ENCODE data around the gene MIER2.

DNA sequence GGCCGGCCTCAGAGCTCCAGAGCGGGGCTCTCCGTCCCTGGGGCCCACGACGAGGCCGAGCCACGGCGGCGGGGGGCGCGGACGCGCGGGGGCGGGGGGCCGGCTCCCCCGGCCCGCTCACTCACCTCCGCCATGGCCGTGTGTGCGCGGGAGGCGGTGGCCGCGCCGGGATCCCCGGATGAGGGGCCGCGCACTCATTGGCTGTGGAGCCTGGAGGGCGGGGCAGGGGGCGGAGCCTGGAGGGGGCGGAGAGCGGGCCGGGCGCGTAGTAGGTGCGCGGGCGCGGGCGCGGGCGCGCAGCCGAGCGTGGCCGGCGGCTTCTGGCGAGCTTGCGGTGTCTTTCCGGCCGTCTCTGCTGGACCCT is at the start of gene MIER2:
MIER2 (minus strand) TSS at position 148 of the 364 bp plus-strand sequence.
- PRO-cap: bidirectional peak, plus-strand start at position 271 of the sequence, minus-strand start at position 144 of the sequence
- RAMPAGE, long total RNA, 2 experiments: start-site peak on the minus strand in 1 of 2 experiments, centred at position 159 of the sequence, 62 reads per replicate

DNA sequence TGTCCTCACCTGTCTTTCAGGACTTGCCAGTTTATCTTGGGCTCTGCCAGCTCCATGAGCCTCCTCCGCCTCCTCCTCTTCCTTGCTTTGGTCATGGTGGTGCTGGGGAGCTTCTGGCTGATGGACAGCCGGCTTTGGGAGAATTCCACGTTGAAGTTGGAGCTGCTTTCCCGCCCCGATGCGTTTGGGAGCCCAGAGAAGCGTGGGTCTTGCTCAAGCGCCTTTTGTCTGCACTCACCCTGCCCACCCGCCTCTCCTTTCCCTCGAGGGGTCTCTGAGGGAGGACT is 1.6 kb downstream of the THEG start:
- PRO-cap: no peak
- RAMPAGE, long total RNA, 2 experiments: no peak in any of the 2 experiments

DNA sequence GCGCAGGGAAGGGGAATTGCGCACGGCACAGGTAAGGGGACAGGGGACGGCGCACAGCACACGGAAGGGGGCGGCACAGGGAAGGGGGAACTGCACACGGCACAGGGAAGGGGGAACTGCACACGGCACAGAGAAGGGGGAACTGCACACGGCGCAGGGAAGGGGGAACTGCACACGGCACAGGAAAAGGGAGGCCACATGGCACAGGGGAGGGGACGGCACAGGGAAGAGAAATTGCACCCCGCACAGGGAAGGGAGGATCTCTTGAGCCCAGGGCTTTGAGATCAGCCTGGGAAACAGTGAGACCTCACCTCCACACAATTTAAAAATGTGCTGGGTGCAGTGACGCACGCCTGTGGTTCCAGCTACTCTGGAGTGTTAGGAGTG is 18.8 kb upstream of the C2CD4C start:
- PRO-cap: no peak
- RAMPAGE, long total RNA, 2 experiments: no peak in any of the 2 experiments

- PRO-cap: no peak
- RAMPAGE, long total RNA, 2 experiments: no peak in any of the 2 experiments
Measured at GRCh38 chr19:518789-519542, 11.7 kb downstream of the TPGS1 start.

DNA sequence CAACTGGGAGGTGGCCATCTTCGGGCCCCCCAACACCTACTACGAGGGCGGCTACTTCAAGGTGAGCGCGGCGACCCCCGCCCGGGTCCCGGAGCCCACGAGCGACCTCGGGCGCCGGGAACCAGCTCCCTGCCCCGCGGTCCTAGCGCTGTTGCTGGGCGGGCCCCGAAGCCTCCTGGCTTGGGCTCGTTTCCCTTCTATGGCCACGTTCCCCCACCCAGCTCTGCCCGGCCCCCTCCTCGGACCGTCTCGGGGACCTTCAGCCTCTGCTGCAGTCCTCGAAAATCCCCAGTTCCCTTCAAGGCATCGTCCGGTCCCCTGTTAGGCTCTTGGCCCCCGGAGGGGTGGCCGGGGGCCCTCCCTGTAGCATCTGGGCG is 476 bp downstream of the CDC34 start:
- PRO-cap: no peak
- RAMPAGE, long total RNA, 2 experiments: no peak in any of the 2 experiments

GRCh38 chr19:536352-537178 is 5.0 kb downstream of the CDC34 start:
- PRO-cap: no peak
- RAMPAGE, long total RNA, 2 experiments: no peak in any of the 2 experiments

DNA sequence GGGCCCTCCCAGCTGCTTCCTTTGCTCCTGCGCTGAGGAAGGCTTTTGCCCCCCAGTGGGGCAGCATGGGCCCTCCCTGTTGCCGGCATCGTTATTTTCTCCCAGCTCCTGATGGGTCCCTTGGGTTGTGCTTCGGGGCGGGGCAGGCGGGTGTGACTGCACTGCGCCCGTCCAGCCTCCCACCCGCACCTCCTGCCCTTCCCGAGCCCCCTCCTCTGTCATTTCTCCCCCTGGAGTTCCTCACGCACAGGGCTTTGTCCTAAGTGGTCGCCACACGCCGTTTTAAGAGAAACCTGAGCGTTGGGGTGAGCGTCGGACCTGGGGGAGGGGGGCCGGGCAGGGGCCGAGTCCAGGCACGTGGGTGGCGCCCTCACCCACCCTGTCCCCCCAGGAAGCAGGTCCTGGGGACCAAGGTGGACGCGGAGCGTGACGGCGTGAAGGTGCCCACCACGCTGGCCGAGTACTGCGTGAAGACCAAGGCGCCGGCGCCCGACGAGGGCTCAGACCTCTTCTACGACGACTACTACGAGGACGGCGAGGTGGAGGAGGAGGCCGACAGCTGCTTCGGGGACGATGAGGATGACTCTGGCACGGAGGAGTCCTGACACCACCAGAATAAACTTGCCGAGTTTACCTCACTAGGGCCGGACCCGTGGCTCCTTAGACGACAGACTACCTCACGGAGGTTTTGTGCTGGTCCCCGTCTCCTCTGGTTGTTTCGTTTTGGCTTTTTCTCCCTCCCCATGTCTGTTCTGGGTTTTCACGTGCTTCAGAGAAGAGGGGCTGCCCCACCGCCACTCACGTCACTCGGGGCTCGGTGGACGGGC is 2.7 kb upstream of the GZMM start:
- PRO-cap: no peak
- RAMPAGE, long total RNA, 2 experiments: no peak in any of the 2 experiments

- PRO-cap: no peak
- RAMPAGE, long total RNA, 2 experiments: no peak in any of the 2 experiments
Measured at GRCh38 chr19:590290-590694, 611 bp downstream of the HCN2 start.

GRCh38 chr19:623740-624195 is 9.6 kb downstream of the POLRMT start:
- PRO-cap: no peak
- RAMPAGE, long total RNA, 2 experiments: no peak in any of the 2 experiments

DNA sequence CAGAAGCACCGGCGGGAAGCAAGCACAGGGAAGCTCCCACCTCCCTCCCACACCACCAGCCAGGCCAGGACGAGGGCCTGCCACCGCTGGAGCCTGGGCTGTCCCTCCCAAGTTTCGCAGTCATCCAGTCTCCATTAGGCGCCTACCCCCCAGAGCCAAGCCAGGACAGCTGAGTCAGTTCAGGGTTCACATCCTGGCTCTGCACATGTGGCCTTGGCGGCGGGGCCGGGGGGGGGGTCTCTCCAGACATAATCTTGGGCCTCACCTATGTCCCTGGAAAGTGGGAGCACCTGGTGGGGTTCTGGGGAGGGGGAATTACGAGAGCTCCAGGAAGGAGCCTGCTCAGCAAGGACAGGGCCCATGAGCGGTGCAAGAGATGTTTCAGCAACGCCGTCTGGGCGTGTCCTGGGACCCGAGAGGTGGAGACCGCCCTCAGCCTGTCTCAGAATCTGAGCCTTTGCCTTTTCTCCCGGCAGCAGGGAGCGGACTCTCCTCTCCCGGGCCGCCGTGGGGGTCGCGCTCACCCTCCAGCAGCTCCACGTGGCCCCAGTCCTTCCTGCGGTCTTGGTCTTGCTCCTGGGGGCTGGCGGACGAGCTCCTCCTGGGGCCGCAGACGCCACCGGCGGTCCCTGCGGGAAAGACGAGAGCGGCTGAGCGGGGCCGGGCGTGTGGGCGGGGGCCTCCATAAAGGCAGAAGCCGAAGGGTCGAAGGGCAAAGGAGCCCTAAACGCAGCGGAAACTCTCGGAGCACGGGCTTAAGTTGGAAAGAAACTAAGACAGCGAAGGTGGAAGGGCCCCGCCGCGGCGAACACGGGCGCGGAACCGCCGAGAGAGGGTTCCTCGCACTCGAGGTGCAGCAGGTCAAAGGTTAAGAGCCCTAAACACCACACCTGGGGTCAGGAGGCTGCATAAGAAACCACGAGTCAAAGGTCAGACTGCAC is 757 bp downstream of the POLRMT start:
- PRO-cap: no peak
- RAMPAGE, long total RNA, 2 experiments: no peak in any of the 2 experiments

- PRO-cap: no peak
- RAMPAGE, long total RNA, 2 experiments: no peak in any of the 2 experiments
Measured at GRCh38 chr19:647947-648614, 8.4 kb downstream of the FGF22 start.

DNA sequence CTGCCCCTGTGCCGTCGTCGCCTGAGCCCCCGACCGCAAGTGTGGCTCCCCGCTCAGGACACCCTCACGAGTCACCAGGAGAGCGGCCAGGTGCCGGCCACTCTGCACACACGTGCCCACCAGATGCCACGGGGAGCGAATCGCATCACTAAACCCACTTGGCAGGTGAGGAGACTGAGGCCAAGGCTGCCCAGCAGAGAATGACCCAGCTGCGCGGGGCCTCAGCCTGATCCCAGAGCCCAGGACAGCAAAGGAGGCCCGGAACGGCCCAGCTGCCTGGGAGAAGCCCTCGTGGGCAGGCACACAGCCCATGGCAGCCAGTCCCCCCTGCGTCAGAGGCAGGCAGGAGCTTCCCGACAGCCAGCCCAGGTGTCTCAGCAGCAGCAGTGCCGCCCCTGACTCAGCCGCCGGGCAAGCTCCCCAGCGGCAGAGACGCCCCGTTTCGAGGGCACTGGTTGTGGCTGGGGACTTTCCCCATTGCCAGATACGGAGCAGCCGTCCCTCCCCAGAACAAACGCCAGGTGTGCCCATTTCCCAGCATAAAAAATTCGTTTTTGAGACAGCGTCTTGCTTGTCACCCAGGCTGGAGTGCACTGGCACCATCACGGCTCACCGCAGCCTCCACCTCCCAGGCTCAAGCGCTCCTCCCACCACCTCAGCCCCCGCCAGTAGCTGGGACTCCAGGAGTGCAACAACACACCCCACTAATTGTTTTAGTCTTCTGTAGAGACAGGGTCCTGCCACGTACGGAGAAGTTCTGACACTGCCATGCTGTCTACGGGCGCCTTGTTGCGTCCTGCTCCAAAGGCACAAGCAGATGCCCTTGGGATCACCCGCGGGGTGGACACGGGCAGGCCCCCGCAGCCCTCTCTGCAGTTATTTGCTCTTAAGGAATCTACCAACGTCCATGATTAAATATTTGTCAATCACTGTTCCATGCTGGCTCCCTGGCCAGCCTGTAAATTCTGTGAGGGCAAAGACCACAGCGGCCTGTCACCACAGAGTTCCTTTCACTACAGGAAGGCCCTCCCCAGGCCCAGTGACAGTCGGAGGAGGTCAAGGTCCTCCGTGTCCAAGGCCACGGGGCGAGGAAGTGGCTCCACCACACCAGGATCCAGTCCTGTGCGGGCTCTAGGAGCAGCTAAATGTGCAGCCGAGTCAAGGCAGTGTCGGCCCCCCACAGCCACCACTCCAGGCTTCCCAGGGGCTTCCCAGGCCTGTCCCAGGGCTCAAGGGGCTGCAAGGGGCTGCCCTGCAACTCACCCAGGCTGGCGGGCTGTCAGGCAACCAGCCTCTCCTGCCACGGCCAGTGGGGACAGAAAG is 2.5 kb downstream of the RNF126 start:
- PRO-cap: no peak
- RAMPAGE, long total RNA, 2 experiments: no peak in any of the 2 experiments

- PRO-cap: no peak
- RAMPAGE, long total RNA, 2 experiments: no peak in any of the 2 experiments
Measured at GRCh38 chr19:664786-665489, 1.9 kb upstream of the RNF126 start.

DNA sequence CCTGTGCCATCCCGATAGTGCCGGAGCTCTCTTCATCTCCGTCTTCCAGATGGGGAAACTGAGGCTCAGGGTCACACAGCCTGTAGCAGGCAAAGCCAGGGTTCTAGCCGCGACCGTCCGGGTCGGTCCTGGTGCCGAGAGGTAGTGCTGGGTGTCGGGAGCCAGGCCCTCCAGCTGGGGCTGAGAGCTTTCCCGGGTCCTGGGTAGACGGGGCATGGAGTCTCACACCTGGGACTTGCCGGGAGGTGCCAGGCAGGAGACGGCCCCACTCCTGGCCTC is 516 bp downstream of the FSTL3 start:
- PRO-cap: no peak
- RAMPAGE, long total RNA, 2 experiments: no peak in any of the 2 experiments

GRCh38 chr19:679300-680196 is 3.4 kb downstream of the FSTL3 start:
- PRO-cap: bidirectional peak, plus-strand start at chr19:679929, minus-strand start at chr19:679818
- RAMPAGE, long total RNA, 2 experiments: no peak in any of the 2 experiments

- PRO-cap: no peak
- RAMPAGE, long total RNA, 2 experiments: no peak in any of the 2 experiments
Measured at GRCh38 chr19:704008-704677, 4.6 kb upstream of the PALM start.

DNA sequence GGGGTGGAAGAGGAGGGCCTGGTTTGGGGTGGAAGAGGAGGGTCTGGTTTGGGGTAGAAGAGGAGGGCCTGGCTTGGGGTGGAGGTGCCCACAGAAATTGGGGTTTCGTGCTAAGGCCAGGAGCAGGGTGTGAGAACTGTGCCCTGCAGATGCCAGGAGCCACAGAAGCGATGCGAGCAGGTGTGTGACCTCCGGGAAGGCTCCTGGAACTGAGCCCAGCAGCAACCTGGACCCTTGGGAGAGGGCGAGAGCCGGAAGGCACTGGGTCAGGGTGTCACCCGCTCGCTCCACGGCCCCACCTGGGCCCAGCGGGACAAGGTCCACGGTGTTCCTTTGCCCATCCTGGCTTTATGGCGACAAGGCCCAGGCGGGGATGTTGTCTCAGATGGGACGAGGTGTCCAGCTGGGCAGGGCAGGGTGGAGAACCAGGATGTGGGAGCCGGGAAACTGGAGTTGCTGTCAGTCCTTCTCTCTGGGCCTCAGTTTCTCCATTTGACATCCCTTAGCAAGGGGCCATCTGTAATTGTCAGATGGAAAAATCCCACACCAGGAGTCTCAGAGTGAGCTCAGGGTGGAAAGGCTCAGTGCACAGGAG is 4.2 kb downstream of the MISP start:
- PRO-cap: no peak
- RAMPAGE, long total RNA, 2 experiments: no peak in any of the 2 experiments

- PRO-cap: no peak
- RAMPAGE, long total RNA, 2 experiments: start-site peak on the plus strand in 1 of 2 experiments, at chr19:782758-782764 at its widest, 9 reads per replicate
Measured at GRCh38 chr19:781802-783082, 15.0 kb upstream of the PTBP1 start.

DNA sequence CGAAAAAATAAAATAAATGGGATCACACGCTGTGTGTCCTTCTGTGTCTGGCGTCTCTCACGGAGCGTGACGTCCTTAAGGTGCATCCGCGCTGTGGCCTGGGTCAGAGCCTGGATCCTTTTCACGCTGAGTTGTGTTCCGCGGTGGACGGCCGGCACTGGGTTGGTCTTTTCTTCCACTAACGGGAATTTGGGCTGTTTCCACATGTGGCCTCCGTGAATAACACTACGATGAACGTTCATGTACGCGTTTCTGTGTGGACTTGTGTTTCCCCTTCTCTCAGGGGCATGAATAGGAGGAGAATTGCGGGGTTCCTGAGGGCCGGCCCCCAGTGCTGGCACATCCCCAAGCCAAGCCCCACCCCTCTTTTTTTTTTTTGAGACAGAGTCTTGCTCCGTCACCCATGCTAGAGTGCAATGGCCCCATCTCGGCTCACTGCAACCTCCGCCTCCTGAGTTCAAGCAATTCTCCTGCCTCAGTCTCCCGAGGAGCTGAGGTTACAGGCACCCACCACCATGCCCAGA is 6.2 kb upstream of the PTBP1 start:
- PRO-cap: no peak
- RAMPAGE, long total RNA, 2 experiments: no peak in any of the 2 experiments

GRCh38 chr19:797633-798079 is 404 bp downstream of the PTBP1 start:
- PRO-cap: bidirectional peak, plus-strand start at chr19:798014, minus-strand start at chr19:797768
- RAMPAGE, long total RNA, 2 experiments: no peak in any of the 2 experiments

Measured in prostate gland (tissue), 2 donors.